Skeletal muscle cell (primary cell): ENCODE results near the genes MYOT, KIF20A, FAM53C and ETF1.

DNA sequence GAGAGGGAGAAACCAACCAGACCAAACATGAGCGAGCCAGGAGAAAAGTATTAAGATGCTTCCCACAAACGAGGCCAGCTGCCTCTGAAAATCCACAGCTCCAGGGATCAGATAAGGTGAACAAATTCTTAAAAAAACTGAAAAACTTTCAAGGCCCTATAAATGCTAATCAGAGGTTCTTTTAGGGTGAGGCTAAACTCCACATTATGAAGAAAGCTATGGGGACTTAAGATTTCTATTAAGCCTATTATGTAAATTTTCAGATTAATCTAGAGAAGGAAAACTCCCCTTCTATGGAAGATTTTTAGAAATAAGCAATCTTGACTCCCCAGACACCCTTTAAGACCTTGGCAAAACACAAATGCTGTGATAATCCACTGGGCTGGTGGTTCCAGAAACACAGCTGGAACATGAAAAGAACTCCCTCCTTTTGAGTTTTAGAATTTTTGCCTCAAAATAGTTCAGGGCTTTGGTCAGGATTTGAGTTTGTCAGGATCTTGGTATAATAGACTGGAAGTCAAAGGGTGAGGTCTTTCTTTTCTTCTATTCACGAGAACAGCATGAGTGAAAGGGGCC is 238.1 kb downstream of the SPOCK1 start:
- RRBS = no CpG with 5 or more reads among the region's 3 CpGs

GRCh38 chr5:137847643-137848282 is 19.9 kb upstream of the MYOT start:
- RRBS = no CpG with 5 or more reads among the region's 6 CpGs

- RRBS = no CpG with 5 or more reads among the region's 3 CpGs
Measured at GRCh38 chr5:137867597-137868010, at the start of gene MYOT. Gene MYOT (plus strand): TSS chr5:137867860.

- RRBS = no CpG with 5 or more reads among the region's 41 CpGs
Measured at GRCh38 chr5:138178874-138179626, at the start of gene KIF20A. Gene KIF20A (plus strand): TSS chr5:138179112.

GRCh38 chr5:138337673-138338524 is at the start of gene FAM53C:
Gene FAM53C (plus strand): TSS chr5:138338266.
- RRBS = 1% methylated on average over 13 of the region's 66 CpGs

- RRBS = no CpG with 5 or more reads among the region's 6 CpGs
Measured at GRCh38 chr5:138354319-138354824, 1.9 kb downstream of the KDM3B start.

DNA sequence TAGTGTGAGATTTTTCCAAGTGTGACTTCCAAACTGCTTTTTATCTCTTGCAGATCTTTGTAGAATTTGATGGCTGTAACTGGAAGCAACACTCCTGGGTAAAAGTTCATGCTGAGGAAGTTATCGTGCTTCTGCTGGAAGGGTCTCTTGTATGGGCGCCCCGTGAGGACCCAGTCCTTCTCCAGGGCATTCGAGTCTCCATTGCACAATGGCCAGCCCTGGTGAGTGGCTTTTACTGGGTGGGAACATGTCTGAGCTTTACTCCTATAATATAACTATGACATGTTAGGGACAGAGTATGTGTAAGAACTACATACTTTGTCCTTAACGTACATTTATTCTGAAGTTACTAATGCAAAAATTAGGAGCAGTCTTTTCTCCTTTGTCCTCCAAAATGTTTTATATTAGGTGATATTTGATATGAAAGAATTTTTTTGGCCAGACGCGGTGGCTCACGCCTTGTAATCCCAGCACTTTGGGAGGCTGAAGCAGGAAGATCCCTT is 20.2 kb downstream of the KDM3B start:
- RRBS = no CpG with 5 or more reads among the region's 8 CpGs

DNA sequence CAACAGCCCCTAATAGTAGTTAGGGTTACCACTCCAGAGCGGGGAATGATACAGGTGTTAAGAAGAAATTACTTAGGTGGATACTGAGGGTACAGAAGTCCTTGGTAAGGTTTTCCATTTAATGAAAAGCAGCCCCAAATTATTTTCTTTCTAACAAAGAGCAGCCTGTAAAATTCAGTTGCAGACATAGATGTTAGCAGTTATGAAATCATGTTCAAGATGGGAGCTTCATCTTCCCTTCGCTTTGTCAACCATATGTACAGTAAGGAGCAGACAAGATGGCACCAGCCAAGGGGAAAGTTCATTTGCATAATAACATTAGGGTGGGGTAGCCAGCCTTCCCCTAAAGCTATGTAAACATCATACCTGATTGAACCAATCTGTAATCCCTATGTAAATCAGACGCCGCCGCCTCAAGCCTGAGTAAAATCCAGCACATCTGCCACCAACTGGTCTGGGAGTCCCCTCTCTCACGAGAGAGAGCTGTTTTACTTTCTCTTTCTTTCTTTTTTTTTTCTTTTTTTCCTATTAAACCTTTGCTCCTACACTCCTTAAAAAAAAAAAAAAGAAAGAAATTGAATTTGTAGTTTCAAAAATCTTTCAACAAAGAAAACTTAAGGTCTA is 30.9 kb upstream of the REEP2 start:
- RRBS = no CpG with 5 or more reads among the region's 6 CpGs

DNA sequence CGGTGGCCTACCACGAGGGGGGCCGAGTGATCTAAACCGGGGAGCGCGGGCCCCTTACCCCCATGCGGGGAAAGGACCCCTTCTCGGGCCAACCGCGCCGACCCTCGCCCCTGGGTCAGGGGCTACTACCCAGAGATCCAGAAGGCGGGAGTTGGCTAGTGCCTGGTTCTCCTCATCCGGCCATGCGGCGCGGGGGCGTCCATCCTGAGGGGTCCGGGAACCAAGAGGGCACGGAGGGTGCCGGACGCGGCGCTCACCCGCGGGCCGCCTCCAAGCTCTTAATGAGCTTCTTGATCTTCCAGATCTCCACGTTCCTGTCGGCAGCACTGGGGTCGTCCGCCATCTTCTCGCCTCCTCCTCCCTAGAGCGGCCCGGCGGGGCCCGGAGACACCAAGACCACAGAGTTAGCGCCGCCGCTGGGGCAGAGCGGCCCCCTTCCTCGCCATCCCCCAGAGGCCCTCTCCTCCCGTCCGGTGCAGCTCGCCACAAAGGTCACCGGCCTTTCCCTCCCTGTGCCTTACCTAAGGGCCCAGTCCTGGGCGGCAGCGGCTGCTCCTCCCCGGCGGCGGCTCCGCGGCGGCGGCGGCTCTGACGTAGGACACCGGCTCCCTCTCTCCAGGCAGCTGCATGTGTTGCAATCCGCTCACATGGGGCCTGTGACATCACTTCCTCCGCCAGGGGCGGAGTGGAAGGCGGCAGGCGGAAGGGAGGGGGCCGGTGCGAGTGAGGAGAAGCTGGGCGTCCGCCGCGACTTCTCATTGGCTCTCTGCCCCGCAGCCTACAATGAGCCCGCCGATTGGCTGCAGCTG is at the start of gene ETF1:
TSS of gene ETF1 (minus strand) at position 661 of the 809 bp plus-strand sequence.
- RRBS = 1% methylated on average over 29 of the region's 71 CpGs

DNA sequence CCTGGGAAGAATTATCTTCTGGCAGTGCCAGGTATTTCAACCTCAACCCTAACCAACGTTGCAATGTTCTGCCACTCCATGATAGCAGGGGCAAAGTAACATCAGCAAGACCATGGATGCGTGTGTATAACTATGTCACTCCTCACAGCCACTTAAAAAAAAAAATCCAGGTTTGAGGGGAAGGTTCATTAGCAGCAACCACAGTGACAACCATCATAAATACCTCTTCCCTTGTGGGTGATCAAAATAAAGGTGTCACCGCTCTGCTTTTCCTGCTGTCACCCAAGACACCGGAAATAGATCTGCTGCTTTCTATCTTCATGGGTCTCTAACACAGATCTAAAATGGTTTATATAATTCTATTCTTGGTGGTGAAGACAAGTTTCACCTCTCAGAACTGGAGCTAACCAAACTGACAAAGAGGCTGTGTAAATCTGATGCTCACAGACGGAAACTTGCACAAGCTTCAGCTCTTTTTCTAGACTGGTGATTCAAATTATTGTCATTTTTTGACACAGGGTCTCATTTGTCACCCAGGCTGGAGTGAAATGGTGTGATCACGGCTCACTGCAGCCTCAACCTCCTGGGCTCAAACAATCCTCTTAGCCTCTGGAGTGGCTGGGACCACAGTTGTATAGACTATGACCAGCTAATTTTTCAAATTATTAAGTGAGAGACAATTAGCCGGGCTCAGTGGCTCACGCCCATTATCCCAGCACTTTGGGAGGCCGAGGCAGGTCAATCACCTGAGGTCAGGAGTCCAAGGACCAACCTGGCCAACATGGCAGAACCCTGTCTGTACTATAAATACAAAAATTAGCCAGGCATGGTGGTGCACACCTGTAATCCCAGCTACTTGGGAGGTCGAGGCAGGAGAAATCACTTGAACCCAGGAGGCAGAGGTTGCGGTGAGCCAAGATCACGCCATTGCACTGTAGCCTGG is 9.7 kb downstream of the HSPA9 start:
- RRBS = no CpG with 5 or more reads among the region's 12 CpGs

- RRBS = no CpG with 5 or more reads among the region's 8 CpGs
Measured at GRCh38 chr5:138570241-138570758, 4.9 kb downstream of the HSPA9 start.

- RRBS = no CpG with 5 or more reads among the region's 4 CpGs
Measured at GRCh38 chr5:138702361-138702803, 50.8 kb upstream of the CTNNA1 start.

DNA sequence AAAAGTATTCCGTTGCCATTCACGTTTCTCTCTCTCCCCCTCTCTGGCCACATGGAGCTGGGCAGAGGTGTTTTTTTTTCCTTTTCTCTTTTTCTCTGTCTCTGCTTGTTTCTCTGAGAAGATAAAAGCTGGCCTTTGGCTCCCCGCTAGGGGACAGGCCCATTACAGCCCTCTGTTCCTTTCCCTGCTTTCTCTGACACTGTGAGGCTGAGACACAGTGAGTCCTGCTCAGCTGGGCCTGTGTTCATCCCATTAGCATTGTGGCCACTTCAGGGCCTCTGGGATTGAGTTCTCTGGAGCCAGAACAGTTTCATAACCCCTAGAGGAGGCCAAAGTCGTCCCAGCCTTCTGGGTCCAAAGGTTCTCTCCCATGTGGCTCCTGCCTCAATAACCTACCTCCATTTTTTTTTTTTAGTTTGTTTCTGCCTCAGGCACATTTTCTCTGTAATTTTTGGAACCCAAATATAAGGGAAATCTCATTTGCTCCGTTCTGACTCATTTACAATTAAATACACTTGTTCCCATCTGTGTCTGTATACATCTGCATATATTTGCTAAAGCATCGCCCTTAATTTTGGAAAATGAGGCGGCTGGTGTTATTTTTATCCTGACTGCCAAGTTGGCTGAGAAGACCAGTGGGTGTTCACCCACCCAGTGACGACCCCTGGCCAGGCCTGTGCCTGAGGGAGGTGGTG is 27.4 kb upstream of the CTNNA1 start:
- RRBS = no CpG with 5 or more reads among the region's 8 CpGs

- RRBS = no CpG with 5 or more reads among the region's 1 CpG
Measured at GRCh38 chr5:138742373-138742764, 10.9 kb upstream of the CTNNA1 start.

DNA sequence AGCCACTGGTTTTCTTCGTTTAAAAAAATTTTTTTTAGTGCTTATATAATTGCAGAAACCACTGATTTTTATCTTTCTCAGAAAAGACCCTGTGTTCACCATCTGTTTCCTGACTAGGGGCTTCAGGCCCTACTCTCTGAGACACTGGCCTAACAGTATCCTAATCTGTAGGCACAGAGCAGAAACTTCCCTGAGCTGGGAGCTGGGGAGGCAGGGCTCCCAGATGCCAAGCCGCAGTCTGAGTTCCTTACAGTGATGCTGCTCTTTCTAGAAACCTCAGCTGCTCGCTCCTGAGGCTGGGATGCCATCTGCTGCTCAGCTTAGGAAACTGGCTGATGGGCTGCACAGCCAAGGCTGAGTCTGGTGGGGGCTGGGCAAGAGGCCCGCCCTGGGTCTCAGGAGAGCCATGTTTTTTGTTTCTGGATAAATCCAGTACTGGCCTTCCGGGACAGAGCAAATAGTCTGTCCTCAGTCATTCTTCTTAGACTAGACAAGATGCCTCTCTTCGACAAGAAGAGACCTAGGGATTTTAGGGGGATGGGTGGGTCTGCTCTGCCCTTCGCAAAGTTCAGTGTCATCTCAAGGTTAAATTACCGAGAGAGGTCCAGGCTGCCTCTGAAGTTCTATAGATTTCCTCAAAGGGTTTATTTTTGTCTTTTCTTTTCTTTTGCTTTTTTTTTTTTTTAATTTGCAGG is 30.9 kb upstream of the MATR3 start:
- RRBS = no CpG with 5 or more reads among the region's 8 CpGs

DNA sequence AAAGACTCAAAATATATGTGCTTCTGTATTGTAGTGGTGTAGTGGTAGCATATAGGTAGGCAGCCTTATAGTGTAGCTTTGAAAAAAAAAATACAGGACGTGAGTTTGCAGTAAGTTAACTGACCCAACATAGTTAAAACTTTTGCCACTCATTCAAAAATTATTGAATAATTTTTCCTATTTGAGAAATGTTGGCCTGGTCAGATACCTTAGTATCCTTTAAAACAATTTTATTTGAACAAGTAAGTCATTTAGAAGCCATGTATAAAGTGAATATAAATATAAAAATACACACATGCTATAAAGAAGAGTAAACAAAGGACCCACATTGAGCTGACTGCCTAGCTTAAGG is 18.5 kb upstream of the PAIP2 start:
- RRBS = no CpG with 5 or more reads among the region's 1 CpG

DNA sequence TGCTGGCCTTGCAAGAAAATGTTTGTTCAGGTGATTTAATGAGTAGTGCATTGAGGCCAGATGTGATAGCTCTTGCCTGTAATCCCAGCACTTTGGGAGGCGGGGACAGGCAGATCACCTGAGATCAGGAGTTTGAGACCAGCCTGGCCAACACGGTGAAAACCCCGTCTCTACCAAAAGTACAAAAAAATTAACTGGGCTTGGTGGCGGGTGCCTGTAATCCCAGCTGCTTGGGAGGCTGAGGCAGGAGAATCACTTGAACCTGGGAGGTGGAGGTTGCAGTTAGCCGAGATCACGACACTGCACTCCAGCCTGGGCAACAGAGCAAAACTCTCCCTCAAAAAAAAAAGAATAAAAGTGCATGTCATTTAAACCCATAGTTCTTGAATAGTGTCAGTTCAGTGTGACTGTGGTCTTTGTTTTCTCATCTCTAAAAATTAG is 13.0 kb upstream of the PAIP2 start:
- RRBS = no CpG with 5 or more reads among the region's 6 CpGs

DNA sequence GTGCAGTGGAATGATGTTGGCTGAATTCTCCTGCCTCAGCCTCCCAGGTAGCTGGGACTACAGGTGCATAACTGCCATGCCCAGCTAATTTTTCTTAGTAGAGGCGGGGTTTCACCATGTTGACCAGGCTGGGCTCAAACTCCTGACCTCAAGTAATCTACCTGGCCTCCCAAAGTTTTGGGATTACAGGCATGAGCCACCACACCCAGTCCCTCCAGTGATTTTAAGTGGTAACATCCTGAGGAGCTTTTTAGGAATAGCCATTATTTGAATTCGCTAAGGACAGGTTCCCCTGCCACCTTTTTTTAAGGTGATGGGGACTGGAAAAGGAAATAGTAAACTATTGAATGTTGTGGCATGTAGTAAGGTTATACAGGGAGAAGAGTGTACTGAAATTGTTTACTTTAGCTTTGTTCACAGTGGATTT is 9.7 kb upstream of the PAIP2 start:
- RRBS = no CpG with 5 or more reads among the region's 2 CpGs

- RRBS = no CpG with 5 or more reads among the region's 45 CpGs
Measured at GRCh38 chr5:139342020-139342715, 514 bp downstream of the PAIP2 start.